GM19240 (cell line): Measurements from ENCODE around the gene WDR43.

GRCh38 chr2:28161071-28161412 is 231.6 kb upstream of the FOSL2 start:
- RRBS = no CpG with 5 or more reads among the region's 2 CpGs

DNA sequence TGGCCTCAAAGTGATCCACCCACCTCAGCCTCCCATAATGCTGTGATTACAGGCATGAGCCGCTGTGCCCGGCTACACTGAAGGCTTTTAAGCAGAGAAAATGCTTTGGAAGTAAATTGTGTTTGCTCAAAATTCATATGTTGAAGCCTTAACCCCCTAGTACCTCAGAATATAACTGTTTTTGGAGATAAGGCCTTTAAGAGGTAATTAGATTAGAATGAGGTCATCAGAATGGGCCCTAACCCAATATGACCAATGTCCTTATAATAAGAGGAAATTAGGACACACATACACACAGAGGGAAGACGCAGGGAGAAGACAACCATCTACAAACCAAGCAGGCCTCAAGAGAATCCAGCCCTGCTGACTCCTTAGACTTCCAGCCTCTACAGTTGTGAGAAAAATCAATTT is 226.9 kb upstream of the FOSL2 start:
- RRBS = no CpG with 5 or more reads among the region's 3 CpGs

DNA sequence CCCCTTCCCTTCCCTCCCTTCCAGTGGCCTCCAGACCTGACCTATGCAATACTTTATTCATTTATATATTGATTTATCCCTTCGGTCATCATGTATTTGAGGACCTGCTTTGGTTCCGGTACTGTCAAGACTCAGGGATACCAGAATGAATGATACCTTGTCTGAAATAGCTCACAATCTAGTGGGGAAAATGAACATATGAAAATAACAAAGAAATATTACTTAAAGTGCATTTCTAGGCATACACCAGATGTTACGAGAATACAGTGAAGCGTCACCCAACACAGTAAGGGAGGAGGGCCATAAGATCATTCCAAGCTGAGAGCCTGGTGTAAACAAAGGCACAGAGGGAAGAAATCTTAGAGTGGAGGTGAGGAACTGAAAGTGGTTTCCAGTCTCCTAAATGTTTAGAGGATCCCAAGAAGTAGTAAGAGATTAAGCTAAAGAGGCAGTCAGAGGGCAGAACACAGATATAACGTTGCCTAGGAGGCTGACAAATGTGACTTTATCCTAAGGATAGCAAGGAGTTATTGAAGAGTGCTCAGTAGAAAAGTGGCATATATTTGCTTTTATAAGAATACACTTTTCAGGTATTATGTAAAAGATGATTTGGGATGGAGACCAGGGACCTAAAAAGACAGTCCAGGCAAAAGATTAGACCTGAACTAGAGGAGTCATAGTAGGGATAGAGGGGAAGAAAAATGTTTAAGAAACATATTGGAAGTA is 130.7 kb upstream of the FOSL2 start:
- RRBS = no CpG with 5 or more reads among the region's 5 CpGs

DNA sequence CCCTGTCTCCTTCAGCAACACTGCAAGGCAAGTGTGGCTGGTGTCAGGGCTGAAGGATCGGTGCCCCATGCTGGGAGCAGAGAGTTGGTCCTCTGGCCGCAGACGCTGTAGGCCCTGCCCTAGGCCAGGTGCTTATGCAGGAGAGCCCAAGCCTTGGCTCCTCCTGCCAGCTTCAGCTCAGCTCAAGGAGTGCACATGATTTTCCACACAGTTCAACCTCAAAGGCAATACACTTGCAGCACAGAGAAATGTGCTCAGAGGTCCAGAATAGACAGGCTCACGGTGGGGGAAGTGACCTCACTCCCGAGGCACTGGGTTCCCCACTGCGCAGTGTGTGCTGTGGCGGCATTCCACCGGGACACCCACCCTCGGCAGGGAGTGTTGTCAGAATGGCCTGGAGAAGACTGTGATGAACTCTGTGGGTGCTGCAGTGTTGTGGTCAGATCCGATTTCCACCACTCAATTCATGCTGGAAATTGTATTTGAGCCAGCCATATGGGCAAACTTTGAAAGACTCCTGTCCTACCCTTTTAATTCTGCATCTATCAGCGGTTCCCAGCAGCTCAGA is 73.0 kb upstream of the FOSL2 start:
- RRBS = no CpG with 5 or more reads among the region's 11 CpGs

- RRBS = no CpG with 5 or more reads among the region's 12 CpGs
Observed at GRCh38 chr2:28355956-28356606, 36.6 kb upstream of the FOSL2 start.

DNA sequence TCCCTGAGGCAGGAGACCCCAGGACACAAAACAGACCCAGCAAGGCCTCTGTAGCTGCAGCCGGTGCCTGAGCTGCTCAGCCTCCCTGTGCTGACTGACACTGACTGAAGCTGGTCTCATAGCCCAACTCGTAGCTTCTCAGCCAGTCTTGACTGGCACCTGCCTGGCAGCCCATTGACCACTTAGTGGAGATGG is 14.1 kb upstream of the FOSL2 start:
- RRBS = no CpG with 5 or more reads among the region's 2 CpGs

- RRBS = 2% methylated on average over 22 of the region's 76 CpGs
Observed at GRCh38 chr2:28393242-28394028, 777 bp downstream of the FOSL2 start.

GRCh38 chr2:28394891-28395166 is 2.2 kb downstream of the FOSL2 start:
- RRBS = no CpG with 5 or more reads among the region's 3 CpGs

- RRBS = no CpG with 5 or more reads among the region's 6 CpGs
Observed at GRCh38 chr2:28395974-28396667, 3.5 kb downstream of the FOSL2 start.

DNA sequence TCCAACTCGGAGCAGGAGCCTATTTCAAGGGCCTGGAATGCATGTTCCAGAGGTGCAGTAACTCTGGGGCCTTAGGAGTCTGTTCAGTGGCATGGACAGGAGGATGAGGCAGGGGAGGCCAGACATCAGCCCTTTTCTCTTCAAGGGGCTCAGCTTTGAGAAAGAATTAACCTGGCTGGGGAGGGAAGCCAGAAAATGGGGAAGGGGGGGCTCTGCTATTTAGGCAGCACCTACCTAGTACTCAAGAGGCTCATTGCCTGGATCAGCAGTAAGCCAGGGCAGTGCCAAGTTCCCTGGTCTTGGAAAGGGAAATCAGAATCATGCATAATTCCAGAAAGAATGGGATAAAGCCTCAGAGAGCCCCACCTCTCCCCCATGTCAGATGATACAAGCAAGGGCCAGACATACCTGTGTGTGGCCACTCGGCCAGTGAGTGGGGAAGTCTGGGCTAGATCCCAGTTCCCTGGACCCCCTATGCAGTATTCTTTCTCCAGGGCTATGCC is 12.3 kb downstream of the FOSL2 start:
- RRBS = no CpG with 5 or more reads among the region's 2 CpGs

DNA sequence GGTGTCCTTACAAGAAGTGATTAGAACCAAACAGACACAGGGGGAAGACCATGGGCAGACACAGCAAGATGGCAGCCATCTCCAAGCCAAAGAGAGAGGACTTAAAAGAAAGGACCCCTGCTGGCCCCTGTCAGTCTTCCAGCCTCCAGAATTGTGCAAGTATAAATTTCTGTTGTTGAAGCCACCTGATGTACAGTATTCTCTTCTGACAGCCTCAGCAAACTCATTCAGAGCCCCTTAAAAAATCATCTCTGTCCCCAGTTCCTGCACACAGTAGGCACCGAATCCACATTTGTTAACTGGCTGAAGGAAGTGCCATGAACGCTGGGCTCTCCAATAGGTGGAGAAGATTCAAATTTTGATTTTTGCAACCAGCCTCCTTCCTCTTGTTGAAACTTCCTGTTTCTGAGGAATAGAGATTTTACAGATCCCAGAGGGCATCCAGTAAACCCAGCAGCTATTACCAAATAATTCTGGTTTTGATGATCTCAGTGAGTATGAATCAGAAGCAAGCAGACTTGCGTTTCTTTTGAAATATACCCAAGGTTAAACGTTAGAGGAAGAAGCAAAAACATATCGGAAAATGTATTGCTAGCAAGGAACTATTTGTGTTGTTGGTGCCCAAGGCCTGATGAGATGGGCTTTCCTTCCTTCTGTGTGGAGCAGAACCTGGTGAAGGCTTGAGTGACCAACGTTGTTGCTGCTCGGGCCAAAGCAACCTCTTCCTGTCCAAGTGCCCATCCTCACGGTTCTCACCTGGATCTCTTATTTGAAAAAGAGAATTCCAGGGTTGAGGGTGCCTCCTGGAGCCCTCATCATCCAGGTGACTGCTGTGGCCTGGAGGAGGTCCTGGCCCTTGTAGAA is 47.7 kb upstream of the PLB1 start:
- RRBS = no CpG with 5 or more reads among the region's 8 CpGs

DNA sequence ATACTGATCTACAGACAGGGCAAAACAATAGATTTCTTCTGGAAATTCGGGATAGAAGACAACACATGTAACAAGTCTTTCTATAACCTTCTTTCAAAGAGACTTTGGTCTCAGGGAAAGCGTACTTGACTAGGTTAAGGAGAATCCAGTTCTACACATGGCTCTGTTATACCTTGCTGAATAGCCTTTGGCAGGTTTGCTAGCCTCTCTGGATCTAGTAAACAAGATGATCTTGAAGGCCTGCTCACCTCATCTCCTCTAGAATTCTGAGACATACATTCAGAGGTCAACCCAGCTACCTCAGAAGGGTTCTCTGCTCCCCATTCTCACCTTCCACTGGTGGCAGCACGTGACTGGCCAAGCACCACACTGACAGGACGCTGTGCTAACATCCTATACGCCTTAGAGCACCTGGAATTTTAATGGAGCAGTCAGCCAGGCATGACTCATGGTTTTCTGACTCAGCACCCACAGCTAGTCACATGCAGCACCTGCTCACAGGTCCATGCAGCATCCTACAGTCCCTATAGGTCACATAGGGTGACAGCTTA is 12.3 kb downstream of the PLB1 start:
- RRBS = no CpG with 5 or more reads among the region's 5 CpGs

DNA sequence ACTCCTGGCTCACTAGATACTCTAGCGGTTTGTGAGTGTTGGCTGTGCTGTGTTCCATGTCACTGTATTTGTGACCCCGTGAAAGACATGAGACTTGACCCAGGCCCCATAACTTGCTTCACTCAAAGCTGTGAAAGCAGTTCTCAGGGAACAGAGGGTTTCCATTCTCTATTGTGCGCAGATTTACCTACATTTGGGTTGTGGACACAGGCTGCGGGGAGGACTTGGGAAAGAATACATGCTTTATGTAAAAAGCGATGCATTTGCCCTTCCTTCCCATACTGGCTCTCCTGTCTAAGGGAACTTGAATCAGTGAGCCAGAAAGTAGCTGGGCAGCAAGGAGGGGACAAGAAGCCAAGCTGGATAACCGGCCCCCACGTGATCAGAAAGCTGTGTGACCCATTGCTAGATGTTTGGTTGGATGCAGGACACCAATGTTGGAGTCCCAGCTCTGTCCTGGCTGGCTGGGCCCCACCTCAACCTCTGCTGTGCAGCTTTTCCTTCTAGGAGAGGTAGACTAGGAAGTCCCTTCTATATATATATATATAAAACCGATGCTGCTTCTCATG is 52.3 kb downstream of the PLB1 start:
- RRBS = no CpG with 5 or more reads among the region's 8 CpGs

DNA sequence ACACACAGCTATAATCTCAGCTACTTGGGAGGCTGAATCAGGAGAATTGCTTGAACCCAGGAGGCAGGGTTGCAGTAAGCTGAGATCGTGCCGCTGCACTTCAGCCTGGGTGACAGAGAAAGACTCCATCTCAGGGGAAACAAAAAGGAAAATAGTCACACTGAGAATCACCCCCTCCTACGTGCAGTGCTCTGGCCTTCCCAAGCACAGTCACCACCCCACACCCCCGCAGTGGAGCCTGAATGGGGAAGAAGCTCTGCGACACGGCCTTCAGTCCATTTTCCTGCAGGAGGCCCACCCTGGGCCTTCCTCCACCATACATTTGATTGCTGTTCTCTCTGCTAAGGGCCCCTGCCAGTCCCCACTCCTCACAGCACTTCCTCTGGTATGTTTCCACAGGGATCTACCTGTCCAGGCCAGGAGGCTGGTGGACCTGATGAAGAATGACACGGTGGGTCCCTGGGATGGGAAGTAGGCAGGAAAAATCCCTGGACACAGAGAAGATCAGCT is 81.9 kb downstream of the PLB1 start:
- RRBS = no CpG with 5 or more reads among the region's 7 CpGs

- RRBS = no CpG with 5 or more reads among the region's 10 CpGs
Observed at GRCh38 chr2:28619831-28620581, 124.1 kb downstream of the PLB1 start.

- RRBS = 42% methylated on average over 2 of the region's 9 CpGs
Observed at GRCh38 chr2:28643083-28643771, 108.4 kb upstream of the PPP1CB start.

- RRBS = 6% methylated on average over 8 of the region's 73 CpGs
Observed at GRCh38 chr2:28894136-28895006, at the start of gene WDR43. Gene WDR43, plus strand, starts transcription at chr2:28894667.

DNA sequence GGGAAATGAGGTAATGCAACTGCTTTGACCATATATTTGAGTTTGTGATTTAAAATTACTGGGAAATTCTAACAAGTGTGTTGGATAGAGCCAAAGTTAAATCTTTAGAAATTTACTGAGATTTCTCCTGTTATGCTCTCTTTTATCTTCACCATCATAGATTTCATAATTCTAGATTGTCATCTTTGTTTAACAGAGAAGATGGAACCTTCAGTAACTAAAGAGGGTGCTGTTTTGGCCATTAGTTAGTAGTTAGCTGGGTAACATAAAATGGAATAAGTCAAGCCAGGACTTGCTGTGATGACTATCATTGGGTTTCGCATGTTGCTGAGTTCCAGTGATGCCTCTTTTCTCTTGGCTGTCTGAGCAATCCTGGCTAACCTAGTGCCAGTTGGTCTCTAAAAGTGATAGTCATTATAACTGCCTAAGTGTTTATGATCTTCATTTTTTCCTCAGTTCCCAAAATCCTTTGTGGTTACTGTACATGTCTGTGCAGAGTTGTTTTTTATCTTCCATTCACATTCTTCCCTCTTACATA is 33.3 kb downstream of the WDR43 start:
- RRBS = no CpG with 5 or more reads among the region's 1 CpG

DNA sequence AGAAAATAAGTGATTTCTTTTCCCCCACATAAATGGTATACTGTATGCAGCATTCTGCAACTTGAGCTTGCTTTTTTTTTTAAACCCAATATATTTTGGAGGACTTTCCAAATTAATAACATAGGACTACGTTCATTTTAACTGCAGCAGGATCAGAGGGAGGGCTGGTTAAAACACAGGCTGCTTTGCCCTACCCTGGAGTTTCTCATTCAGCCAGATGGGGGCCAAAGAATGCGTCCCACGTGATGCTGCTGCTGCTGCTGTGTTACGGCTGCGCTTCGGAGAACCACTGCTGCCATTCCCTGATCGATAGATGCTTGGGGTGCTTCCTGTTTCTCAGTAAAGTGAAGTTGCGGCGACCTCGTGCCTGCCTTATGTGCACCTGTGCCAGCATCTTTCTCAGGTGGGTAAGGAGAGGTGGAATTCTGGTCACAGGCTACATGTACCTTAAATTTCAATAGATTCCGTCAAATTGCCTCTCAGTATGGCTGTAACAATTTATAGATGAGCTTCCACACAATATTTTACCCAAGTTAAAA is 24.7 kb upstream of the TOGARAM2 start:
- RRBS = no CpG with 5 or more reads among the region's 11 CpGs

- RRBS = no CpG with 5 or more reads among the region's 8 CpGs
Observed at GRCh38 chr2:29014118-29014621, 33.1 kb downstream of the TOGARAM2 start.